CD14-positive monocyte (primary cell): ENCODE measurements around the gene ZNF319.

DNA sequence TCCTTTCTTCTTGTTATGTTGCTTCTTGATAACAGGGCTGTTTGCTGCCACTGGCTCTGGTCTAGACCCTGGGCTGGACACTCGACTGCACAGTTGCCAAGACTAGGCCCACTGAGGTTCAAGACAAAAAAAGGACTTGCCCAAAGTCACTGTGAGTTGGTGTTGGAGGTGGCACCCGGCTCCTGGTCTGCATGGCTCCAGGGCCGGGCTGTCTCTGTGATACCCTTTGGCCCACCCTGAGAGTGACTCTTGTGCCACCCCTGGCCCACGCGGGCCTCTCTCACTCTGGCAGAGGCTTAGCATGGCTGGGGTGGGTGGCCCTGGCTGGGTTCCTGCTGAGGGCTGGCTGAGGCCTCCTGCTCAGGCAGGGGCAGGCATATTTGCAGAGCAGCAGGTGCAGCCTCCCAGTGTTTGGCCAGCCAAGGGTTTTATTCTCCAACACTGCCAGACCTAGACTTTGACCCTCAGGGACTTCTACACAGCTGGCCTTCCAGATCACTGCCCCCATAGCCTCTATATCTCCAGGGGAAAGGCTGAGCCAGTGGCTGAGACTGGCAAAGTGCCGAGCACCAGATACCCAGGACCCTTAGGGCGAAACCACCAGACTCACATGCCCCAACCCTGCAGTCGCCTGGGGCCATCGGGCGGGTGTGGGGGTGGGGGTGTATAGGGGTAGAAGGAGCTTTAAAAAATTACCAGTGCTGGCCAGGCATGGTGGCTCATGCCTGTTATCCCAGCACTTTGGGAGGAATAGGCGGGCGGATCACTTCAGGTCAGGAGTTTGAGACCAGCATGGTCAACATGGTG, 21.5 kb upstream of the ADGRG1 start:
- CAGE, long polyA plus RNA = no peak

GRCh38 chr16:57631425-57631956, 3.1 kb downstream of the ADGRG1 start:
- CAGE, long polyA plus RNA = no peak

DNA sequence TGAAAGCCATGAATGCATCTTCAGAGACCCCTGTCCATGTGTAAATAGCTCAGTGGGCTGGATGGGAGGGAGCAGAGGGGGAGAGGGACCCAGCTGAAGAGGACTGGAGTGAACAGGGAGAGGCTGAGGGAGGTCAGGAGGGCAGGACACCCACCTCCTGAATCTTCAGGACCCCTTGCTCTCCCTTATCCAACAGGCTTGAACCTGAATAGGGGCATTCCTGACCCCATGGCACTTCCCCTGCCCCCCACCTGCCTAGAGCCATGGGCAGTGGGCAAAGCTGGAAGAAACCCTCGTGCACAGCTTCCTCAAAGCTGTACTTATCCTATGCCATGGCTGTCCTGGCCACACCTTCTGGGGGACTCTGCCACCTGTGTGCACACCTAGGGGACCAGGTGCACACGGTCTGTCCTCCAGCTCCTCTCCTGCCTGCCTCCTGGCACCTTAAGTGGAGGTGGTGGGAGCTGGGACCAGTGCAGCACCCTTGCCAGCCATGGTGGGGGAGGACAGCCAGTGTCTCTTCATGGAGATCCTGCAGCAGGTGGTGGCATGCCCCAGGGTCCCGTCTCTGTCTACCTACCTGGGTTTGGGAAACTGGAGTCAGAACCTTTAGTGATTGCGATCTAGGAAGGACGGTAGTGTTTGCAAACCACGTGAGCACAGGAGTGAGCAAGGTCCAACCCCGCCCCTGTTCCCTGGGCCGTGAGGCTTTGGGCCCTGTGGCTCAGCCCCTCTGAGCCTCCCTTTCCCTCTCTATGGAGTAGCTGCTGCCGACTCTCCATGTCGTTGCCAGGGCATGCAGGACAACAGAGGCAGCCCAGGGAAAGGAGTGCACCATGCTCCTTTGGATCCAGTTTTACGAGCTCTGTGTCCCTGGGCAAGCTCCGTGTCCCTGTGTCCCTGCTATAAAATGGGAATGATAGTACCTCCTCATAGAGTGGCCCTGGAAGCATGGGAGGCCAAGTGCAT, 6.8 kb downstream of the ADGRG1 start:
- CAGE, long polyA plus RNA = no peak

- CAGE, long polyA plus RNA = no peak
Observed at GRCh38 chr16:57653856-57654637, 14.1 kb upstream of the ADGRG3 start.

DNA sequence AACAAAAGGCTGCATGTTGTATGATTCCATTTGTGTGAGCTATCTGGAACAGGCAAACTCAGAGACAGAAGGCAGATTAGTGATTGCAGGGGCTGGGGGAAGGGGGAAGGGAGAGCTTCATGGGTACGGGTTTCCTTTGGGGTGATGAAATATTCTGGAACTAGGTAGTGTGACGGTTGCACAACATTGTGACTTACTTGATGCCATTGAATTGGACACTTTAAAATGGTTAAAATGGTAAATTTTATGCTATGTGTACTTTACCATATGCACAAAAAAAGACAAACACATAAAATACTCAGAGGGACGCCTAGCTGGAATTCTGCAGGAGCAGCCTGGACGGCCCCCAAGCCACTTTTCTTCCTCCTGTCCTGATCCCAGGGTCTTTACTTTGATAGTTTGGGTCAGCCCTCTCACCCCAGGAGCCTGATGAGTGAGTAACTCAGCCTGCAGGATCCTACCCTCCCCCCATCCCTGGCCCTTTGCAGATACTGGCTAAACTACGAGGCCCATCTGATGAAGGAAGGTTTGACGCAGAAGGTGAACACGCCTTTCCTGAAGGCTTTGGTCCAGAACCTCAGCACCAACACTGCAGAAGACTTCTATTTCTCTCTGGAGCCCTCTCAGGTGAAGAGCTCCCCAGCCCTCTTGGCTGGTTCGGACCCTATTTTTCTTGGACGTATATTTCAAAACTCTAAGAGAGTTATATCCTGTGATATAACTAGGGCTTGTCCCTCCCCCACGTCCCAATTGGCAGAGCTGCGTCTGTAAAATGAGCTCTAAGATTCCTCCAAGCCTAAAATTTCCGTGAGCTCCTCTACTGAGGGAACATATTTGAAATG, 7.8 kb downstream of the ADGRG3 start:
- CAGE, long polyA plus RNA = no peak

DNA sequence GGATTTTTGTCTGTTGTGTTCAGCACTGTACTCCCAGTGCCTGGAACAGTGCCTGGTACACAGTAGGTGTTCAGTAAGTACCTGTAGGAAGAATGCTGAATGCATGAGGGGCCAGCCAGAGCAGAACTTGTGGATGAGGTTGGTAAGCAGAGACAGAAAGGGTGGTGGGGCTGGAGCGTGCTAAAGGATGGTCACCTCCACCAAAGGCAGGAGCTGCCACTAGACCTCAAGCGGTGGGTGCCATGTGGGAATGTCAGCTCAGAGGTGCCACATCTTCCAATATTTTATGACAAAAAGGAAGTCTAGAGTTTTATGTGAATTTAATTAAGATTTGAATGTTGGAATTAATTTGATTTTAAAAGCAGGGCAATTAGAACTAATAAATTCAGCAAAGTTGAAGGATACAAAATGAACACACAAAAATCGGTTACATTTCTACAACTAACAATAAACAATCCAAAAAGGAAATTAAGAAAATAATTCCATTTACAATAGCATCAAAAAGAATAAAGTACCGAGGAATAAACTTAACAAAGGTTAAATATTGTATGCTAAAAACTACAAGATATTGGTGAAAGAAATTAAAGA, 25.6 kb downstream of the KIFC3 start:
- CAGE, long polyA plus RNA = no peak

GRCh38 chr16:57805246-57805681, 3.0 kb upstream of the KIFC3 start:
- CAGE, long polyA plus RNA = no peak

GRCh38 chr16:57892355-57893079, 78.4 kb downstream of the CNGB1 start:
- CAGE, long polyA plus RNA = no peak

GRCh38 chr16:58000532-58001087, at the start of gene ZNF319:
ZNF319 (minus strand) TSS chr16:58000672.
- CAGE, long polyA plus RNA = no peak

DNA sequence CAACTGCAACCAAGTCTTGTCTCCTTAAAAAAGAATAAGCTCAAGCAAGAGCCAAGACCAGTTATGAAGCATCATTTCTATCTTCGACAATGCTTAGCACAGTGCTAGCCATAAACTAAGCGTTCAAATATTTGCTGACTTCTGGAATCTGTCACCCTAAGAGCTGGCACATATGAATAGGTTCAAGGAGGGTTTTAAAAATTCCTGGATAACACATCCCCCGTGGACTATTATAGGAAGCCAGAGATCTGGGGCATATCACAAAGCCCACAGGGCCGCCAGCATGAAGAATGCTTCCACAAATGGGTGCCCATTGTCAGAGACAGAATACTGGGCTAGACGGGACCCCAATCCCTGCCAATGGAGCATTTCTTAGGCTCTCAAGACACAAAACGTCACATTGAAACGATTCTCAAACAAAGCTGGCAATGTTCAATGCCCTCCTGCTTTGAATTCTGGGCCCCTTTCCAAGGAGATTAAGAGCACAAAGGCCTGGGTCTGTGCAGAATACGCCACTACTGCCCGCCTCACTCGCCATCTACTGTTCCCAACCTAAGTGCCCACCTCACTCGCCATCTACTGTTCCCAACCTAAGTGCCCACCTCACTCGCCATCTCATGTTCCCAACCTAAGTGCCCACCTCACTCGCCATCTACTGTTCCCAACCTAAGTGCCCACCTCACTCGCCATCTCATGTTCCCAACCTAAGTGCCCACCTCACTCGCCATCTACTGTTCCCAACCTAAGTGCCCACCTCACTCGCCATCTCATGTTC, 9.8 kb downstream of the CFAP20 start:
- CAGE, long polyA plus RNA = no peak

DNA sequence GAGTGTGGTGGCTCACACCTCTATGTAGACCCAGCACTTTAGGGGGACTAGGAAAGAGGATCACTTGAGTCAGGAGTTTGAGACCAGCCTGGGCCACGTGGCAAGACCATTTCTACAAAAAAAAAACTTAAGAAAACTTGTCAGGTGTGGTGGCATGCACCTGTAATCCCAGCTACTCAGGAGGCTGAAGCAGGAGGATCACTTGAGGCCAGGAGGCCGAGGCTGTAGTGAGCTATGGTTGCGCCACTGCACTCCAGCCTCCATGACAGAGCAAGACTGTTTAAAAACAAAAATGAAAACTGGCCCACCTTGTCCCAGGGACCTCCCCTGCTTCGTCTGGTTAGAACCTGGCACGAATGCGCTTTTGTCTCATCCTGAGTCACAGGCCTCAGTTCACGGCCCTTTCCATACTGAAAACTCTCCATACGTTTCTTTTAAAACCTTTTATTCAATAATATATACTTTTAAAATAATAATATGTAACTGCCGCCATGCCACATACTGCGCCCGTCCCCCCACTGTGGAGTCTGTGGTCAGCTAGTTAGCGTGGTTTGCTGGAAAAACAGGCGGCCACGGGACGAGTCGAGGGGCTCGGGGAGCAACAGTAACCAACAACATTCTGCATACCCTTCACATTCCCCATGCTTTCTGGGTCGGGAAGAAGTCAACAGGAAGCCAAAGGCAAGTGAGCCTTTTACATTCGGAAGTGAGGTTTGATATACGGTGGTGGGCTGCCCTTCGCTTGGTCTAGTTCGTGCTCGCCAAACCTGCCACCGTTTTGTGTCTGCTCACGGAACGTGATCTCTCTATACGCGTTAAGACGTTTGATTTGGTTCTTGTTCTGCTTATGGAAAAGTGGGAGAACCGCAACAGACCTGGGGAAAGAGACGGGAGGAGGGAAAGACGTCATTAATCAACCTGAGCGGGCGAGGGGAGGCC, 28.6 kb upstream of the CFAP20 start:
- CAGE, long polyA plus RNA = no peak

GRCh38 chr16:58331477-58331883, 36.7 kb upstream of the PRSS54 start:
- CAGE, long polyA plus RNA = no peak

DNA sequence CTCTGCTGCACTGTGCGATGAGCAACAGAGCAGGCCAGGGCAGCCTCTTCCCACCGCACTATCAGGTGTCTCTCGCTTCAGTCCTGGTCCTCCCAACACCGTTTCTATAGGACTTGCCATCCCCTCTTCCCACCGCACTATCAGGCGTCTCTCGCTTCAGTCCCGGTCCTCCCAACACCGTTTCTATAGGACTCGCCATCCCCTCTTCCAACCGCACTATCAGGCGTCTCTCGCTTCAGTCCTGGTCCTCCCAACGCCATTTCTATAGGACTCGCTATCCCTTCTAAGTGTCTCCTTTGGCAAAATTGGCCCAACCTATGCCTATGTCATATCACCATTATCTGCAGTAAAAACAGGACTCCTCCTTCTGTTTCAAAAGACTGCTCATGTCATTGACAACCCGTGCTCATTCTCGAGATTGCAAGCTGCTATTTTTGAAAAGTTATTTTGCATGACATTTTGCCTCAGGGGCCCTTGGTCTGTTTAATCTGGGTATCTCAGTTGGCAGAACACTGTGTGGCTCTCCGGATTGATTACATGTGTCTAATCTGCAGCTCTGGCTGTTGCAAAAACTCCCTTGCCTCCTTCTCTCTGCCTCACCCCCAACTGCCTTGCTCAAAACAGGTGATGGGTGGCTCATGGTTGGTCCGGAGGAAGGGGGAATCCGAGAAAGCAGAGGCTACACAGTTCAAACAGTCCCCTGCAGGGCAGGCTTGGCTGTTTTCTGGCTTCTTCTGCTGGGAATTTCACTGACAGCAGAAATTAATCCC, 25.2 kb downstream of the GINS3 start:
- CAGE, long polyA plus RNA = no peak

DNA sequence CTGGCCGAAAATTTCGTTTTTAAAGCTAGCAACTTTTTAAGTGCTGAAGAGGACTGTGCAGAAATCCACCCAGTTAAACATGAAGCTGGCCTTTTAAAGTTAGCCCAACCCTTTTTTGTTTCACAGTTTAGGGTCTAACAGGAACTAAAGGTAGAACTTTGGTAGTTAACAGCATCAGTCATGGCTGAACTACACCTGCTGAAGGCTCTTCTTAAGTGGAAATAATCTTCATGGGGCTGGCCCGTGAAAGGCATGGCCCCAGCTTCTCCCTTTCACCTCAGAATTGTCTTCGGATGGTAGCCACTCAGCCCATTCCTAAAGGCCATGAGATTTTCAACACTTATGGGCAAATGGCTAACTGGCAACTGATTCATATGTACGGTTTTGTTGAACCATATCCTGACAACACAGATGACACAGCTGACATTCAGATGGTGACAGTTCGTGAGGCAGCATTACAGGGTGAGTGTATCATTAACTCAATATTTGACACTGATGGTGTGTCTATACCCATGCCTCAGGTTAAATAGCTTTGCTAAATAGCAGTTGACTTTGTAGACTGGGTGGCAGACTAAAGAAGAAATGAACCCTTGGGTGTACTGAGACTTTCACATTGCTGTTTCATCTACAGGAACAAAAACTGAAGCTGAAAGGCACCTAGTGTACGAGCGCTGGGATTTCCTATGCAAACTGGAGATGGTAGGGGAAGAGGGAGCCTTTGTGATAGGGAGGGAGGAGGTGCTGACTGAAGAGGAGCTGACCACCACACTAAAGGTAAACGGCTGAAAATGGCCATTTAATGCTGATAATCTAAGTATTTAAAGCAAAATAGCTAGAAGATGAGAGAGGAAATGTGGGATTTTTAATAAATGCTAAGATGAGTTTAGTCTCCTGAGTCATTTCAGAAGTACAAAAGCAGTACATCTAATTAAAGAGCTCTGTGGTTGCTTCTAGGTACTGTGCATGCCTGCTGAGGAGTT, 2.7 kb downstream of the SETD6 start:
- CAGE, long polyA plus RNA = no peak

GRCh38 chr16:58543559-58543991, 28.3 kb downstream of the SETD6 start:
- CAGE, long polyA plus RNA = no peak

DNA sequence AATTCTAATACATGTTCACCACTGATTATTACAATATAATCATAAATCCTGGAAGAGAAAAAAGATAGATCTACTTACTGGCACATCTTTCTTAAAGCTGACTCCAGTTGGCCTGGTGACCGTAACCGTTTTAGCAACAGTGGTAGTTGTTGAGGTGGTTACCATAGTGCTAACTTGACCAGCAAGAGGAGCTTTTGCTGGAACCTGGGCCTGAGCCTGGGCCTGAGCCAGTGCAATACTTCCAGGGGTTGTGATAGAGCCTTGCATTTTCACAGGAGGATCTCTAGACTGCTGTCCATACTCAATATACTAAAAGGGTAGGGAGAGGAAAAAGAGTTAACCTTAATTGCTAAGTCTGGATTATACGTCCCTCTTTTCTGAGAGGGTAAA, 36.2 kb downstream of the SETD6 start:
- CAGE, long polyA plus RNA = no peak

GRCh38 chr16:58652760-58653026, 23.1 kb upstream of the CNOT1 start:
- CAGE, long polyA plus RNA = no peak

- CAGE, long polyA plus RNA = no peak
Observed at GRCh38 chr16:58723545-58723975, 10.6 kb downstream of the GOT2 start.

GRCh38 chr16:59170008-59170477, 435.9 kb upstream of the GOT2 start:
- CAGE, long polyA plus RNA = no peak

DNA sequence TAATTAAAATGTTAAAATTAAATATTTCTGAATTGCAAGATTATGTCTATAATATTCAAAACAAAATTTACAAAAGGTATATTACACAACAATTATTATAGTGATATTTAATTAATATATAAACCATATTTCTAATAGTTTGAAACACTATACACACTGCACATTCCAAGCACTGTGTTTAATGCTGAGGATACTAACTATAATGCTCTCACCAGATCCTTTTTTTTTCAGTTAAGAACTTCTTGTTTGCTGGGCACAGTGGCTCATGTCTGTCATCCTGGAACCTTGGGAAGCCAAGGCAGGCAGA, 544.5 kb downstream of the CDH8 start:
- CAGE, long polyA plus RNA = no peak